HT-29 (cell line): ENCODE data around the genes RNF39 and TRIM31.

DNA sequence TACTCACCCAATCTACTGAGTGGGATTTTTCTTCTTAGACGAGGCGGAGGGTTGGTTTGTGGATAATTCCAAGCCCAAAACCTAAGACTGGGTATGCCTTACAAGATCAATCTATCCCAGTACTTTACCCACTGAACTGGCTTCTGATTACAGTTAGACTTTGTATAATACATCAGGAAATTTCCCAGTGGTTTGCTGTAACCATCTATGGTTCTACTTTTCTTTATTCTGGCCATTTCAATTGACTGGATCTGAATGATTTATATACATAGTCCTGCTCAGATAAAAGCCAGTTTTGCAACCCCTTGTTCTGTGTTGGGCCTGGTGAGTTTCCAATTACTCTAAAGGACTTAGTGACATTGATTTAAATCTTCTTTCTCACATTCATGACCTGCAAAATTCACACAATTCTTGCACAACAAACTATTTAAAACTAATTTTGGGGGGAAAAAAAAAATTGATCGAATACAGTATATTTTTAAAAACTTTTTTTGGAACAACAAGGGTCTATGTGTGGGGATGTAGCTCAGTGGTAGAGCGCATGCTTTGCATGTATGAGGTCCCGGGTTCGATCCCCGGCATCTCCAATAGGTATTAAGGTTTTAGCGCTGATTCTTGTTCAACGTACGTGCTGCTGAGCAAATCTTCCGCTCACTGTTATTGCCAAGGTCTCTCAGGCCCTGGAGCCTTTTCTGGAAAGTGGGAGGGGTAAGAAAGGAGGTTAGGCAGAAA is 56.0 kb upstream of the SCAND3 start:
- RAMPAGE, long total RNA, result no peak

GRCh38 chr6:28658050-28659015 is 71.2 kb upstream of the SCAND3 start:
- RAMPAGE, long total RNA, result no peak

GRCh38 chr6:28728995-28729614 is 142.0 kb upstream of the SCAND3 start:
- RAMPAGE, long total RNA, result no peak

DNA sequence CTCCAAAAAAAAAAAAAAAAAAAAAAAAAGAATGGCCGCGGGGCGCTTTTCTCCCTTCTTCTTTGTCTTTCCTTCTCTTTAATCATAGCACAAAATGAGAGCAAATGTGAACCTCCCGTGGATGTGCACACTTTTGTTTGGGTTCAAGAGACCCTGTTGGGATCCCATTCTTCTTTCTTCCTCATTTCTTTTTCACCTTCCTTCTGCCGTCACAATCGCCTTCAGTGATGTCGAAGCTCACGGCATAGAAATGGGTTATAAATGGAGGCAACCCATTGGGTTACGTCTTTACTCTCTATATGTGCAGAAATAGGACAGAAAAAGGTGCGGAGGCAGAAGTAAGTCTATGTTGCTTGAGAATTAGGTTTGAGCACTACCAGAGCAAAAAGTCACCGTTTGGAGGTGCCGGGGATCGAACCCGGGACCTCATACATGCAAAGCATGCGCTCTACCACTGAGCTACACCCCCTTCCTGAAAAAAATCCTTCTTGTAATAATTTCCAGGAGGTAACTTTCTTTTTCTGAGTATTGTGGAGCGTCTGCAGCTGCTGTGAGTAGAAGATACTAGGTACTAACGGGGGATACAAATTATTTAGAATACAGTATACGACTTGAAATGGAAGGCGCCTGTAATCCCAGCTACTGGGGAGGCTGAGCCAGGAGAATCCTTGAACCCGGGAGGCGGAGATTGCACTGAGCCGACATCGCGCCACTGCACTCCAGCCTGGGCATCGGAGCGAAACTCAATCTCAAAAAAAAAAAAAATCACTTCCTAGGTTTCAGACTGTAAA is 134.2 kb downstream of the TRIM27 start:
- RAMPAGE, long total RNA, result no peak

GRCh38 chr6:28884833-28885284 is 38.9 kb downstream of the TRIM27 start:
- RAMPAGE, long total RNA, result no peak

DNA sequence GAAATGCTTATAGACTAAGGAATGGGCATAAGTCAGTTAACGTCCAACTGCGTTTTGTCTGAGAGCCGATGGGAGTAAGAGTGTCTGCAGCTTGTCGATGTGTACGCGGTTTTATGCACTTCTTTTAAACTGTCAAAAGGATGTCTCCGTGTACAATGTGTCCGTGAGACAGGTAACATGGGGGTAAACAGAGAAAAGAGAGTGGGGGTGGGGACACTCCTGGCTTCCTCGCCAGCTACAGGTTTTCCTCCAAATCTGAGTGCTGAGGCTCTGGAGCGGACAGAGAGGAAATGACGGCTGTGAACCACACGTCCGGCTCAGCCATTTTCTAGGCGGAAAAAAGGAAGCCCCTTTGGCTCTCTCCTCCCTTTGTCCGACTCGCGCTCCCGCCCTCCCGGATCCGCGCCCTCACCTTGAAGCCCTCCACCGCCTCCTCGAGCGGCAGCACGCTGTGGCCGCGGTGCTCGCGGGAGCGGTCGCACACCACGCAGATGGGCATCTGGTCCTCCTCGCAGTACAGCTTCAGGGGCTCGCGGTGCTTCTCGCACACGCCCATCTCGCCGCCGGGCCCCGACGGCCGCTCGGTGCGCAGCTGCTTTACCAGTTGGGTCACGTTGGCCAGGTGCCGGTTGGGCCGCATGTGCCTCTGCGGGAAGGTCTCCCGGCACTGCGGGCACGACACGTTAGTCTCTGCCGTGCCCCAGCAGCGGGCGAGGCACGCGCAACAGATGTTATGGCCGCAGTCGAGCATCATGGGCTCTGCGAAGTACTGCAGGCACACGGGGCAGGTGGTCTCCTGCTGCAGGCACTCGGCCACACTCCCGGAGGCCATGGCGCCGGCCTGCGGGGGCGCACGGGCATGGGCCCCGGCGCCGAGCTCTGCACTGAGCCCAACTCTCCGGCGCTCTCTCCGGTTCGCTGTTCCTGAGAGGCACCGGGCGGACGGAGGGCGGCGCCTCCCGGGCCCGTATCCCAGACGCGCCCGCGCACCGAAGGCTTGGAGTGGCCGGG is 679 bp downstream of the TRIM27 start:
- RAMPAGE, long total RNA, result no peak

- RAMPAGE, long total RNA, result no peak
Observed at GRCh38 chr6:28927787-28928172, 4.0 kb upstream of the TRIM27 start.

- RAMPAGE, long total RNA, result no peak
Observed at GRCh38 chr6:28981873-28982536, 23.1 kb downstream of the ZNF311 start.

- RAMPAGE, long total RNA, result no peak
Observed at GRCh38 chr6:29529310-29529603, 20.9 kb upstream of the OR2I1P start.

DNA sequence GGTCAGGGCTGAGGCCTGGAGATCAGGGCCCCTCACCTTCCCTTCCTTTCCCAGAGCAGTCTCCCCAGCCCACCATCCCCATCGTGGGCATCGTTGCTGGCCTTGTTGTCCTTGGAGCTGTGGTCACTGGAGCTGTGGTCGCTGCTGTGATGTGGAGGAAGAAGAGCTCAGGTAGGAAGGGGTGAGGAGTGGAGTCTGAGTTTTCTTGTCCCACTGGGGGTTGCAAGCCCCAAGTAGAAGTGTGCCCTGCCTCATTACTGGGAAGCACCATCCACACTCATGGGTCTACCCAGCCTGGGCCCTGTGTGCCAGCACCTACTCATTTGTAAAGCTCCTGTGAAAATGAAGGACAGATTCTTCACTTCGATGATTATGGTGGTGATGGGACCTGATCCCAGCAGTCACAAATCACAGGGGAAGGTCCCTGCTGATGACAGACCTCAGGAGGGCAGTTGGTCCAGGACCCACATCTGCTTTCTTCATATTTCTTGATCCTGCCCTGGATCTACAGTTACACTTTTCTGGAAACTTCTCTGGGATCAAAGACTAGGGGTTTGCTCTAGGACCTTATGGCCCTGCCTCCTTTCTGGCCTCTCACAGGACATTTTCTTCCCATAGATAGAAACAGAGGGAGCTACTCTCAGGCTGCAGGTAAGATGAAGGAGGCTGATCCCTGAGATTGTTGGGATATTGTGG is 2.3 kb downstream of the HLA-F start:
- RAMPAGE, long total RNA, result no peak

DNA sequence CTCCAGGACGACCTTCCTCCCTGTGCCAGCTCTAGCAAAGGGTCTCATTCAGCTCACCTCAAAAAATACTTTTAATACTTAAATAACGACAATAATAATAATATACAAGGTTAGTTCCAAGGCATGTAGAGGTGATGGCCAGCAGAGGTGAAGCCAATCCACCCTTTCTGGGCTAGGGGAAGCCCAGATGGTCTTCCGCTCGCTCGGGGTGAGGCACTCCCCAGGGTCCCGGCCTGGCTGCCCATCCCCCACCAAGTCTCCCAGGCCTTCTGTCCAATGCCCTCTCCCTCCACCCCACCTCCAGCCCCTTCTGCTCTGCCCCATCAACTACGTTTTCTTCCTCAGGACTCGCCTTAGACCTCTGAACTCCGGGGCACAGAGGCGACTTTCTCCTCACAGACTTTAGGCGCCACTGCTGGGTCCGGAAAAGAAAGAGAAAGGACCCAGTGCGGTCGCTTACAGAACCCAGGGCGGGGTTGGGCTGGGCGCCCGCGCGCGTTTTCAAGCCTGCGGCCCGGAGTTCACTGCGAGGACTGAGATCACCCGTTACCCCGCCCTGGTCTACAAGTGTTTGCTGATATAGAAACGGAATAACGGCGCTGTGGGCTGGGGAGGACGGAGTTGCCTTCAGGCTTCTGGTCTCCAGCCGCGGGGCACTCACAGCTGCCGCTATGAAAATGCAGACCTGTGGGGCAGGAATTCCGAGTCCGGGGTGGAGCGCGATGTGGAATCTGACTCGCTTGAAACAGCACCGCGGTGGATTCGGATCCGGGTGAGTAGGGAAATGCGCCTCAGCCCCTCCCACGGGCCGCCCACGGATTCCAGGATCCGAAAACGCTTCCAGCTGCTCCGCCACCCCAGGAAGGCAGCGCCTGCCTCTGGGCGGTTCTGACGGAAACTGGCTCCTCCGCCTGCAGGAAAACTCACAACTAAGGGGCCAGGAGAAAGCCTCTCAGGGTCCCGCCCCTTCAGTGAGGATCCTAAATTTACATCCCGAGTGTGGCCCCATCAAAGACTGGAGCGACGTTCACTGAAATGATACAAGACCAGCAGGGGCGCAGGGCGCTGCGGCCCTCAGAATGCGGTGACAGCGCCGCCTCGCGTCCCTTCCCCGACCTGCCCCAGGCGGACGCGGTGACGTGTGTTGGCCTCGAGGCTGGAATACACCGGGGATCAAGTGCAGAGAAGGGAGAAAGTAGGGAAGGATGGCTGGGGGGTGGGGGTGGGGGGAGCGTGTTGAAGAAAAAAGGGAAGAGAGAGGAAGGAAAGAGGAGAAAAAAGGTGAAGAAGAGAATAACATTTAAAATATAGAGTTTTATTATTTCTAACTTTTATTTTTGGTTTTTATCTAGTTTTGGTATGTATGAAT is 29.4 kb downstream of the HLA-F start:
- RAMPAGE, long total RNA, result no peak

DNA sequence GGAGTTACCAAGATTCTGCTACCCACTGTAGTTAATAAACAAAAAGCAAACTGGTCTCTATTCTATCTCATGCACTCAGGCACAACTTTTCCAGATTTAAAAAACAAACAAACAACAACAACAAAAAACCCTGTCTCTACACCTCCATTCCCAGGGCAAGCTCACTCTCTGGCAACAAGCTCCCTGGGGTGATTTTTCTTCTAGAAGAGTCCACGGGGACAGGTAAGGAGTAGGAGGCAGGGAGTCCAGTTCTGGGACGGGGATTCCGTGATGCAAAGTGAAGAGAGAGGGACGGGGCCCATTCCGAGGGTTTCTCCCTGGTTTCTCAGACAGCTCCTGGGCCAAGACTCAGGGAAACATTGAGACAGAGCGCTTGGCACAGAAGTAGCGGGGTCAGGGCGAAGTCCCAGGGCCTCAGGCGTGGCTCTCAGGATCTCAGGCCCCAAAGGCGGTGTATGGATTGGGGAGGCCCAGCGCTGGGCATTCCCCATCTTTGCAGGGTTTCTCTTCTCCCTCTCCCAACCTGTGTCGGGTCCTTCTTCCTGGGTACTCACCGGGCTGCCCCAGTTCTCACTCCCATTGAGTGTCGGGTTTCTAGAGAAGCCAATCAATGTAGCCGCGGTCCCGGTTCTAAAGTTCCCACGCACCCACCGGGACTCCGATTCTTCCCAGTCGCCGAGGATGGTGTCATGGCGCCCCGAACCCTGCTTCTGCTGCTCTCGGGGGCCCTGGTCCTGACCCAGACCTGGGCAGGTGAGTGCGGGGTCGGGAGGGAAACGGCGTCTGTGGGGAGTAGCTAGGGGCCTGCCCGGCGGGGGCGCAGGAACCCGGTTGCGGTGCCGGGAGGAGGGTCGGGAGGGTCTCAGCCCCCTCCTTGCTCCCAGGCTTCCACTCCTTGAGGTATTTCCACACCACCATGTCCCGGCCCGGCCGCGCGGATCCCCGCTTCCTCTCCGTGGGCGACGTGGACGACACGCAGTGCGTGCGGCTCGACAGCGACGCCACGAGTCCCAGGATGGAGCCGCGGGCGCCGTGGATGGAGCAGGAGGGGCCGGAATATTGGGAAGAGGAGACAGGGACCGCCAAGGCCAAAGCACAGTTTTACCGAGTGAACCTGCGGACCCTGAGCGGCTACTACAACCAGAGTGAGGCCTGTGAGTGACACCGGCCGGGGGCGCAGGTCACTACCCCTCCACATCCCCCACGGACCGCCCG is 35.7 kb upstream of the HLA-G start:
- RAMPAGE, long total RNA, result no peak

- RAMPAGE, long total RNA, result no peak
Observed at GRCh38 chr6:29850003-29850362, 22.4 kb downstream of the HLA-G start.

DNA sequence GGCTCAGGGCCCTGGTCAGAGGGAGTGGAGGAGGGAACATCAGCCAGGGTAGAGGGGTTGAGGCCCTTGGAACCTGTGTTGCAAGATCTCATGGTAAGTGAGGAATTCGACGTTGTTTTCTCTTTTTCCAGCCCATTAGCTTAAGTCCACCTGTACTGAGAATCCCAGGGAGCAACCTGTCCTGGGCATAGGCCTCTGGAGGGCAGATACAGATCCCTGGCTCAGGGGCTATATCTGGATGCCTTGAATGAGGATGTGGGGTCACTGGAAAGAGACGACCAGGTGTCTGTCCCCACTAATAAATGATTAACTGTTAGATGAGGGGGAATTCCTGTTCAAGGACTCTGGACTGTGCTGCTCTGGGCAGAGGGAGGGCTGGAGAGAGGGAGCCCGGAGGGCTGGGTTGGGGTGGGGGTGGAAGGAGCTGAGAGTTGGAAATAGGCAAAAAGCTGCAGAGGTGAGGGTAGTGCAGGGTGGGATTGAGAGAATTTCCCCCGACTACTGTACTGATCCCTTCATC is 34.3 kb upstream of the HLA-A start:
- RAMPAGE, long total RNA, result no peak

- RAMPAGE, long total RNA, result no peak
Observed at GRCh38 chr6:29943955-29944792, 1.8 kb downstream of the HLA-A start.

- RAMPAGE, long total RNA, result no peak
Observed at GRCh38 chr6:29980570-29981032, 38.3 kb downstream of the HLA-A start.

- RAMPAGE, long total RNA, result no peak
Observed at GRCh38 chr6:30061715-30062154, 670 bp downstream of the POLR1H start.

- RAMPAGE, long total RNA, result no peak
Observed at GRCh38 chr6:30075461-30076215, at the start of gene RNF39. Gene RNF39 (minus strand): TSS chr6:30075769.

DNA sequence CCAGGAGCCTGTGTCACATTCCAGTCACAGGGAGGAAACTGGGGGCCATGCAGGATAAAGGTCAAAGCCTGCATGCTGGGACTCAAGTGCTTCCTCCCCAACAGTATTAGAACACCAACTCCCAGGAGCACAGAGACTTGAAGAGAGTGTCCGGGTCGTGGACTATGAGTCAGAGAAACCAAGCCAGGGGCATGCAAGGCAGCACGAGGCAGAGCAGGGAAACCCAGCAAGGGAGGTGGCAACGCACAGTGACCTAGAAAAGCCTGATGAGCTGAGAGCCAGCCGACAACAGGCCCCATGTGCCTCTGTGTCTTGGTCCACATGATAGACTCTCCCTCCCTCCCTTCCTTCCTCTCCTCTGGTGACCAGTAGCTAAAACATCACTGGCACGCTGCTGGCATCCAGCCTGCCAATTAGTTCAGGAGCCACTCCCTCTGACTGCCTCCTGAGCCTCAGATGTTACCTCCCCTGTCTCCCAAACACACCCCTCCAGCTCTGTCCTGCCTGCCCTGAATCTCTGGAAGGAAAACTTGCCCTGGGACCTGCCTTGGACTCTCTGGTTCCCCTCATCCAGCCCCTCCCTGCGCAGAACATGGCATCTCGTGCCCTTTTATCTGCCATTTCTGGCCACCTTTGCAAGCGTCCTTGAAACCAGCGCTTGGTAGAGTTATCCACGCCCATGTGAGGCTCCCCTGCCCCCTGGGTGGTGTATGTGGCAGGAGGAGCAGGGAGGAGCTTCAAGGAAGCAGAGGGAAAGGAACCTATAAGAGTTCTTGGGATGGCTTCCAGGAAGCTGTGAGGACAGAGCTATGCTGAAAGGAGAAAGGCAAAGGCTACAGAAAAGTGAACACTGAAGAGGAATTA is 16.2 kb upstream of the RNF39 start:
- RAMPAGE, long total RNA, result no peak

DNA sequence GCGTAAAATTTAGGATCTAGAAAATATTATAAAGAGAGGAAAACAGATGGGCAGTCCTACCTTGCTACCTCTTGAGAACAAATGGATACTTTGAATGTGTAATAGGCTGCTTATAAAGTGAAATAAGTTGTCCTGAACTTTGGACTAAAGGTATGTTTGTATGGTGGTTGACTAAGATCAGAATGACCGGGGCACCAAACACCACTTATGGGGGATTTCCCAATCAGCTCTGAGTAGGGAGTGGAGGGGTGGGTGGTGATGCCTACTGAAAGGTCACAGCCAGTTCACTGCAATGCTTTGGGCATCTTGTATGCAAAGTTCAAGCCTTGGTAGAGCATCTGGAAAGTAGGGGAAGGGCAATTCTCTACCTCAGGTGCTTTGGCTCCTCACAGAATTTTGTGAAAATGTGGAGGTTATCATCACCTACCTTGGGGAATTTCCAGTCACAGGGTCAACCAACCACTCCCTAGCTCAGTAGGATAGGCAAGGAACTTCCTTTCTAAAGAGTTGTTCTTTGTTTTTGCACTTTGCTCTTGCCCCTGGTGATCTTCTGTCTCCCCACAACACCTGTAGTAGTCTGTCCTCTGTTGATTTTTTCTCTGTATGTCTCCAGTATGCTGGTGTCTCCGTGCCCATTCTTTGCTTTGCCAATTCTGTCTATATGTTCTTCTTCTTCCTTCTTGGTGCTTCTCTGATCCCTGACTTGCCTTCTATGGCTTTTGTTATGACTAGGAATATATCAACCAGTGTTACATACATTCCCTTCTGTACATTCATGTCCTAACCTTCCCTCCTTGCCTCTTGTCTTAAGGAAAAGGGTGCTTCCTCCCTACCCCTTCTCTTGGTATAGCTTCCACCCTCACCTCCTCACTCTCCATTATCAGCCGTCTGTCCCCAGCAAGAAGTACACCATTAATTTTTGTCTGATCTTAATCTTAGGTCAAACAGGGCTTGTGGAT is at the start of gene TRIM31:
TSS of gene TRIM31 (minus strand) at position 87 of the 959 bp plus-strand sequence.
- RAMPAGE, long total RNA, result no peak